Bronchus fibroblast of lung (primary cell): ENCODE measurements around the genes CELF5 and FZR1.

DNA sequence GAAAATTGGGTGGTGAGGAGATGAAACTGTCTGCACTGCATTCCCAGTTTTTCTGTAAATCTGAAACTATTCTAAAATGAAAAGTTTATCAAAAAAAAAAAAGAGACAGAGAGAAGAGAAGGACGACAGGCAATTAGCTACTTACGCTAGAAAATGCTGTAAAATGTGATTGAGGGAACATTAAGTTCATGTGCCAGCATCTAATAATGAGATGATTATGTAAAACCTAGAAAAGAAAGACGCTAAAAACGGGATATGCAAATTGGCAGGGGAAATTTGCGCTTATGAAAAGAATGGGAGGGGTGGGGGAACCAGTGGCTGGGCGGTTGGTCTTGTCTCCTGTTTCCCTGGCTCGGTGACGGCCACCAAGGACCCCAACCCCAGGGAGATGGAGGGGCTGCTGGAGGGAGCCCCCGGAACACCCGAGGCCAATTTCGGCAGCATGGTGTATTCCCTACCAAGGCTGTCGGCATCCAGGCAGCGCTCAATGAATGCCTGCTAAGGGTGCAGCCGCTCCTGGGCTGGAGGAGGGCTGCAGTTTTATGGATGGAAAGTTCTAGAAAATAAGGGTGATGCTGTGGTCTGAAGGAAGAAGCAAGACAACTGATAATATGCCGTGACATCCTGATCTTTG is 34.2 kb downstream of the GNG7 start:
- RAMPAGE, long total RNA, result no peak

GRCh38 chr19:2833613-2834740 is 7.3 kb upstream of the ZNF555 start:
- RAMPAGE, long total RNA, result no peak

- RAMPAGE, long total RNA, result no peak
These were observed 11.9 kb upstream of the ZNF57 start for GRCh38 chr19:2888726-2889336.

GRCh38 chr19:2968906-2969564 is 8.3 kb upstream of the TLE6 start:
- RAMPAGE, long total RNA, result no peak

DNA sequence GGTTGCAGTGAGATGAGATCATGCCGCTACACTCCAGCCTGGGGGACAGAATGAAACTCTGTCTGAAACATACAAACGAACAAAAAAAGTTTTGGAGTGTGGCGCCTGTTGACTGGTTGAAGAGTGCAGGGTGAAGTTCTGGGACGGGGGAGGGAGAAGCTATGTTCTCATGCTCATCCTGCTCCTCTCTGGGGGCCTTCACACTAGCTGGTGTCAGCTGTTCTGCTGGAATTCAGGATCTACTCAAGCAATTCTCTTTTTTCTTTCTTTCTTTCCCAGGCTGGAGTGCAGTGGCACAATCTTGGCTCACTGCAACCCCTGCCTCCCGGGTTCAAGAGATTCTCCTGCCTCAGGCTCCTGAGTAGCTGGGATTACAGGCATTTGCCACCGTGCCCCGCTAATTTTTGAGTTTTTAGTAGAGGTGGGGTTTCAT is 6.2 kb upstream of the TLE6 start:
- RAMPAGE, long total RNA, result no peak

GRCh38 chr19:3061688-3062080 is 611 bp downstream of the TLE5 start:
- RAMPAGE, long total RNA, result no peak

GRCh38 chr19:3080150-3080826 is 13.9 kb upstream of the GNA11 start:
- RAMPAGE, long total RNA, result no peak

DNA sequence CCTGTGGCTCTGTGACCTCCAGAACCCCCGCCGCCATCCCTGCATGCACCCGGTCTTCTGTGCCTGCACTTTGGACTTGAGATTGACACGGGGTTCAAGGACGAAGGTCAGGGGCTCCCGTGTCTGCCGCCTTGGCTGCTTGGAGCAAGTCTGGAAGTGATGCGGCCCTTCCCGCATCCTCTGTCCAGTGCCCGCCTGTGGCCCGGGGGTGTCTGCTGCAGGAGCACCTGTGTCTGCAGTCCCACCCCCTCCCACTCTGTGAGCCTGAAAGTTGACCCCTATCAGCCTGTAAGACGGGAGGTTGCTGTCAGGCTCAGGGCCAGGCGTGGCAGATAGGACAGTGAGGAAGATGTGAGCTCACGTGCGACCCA is 2.3 kb downstream of the GNA11 start:
- RAMPAGE, long total RNA, result no peak

GRCh38 chr19:3121594-3122919 is 13.8 kb upstream of the GNA15 start:
- RAMPAGE, long total RNA, result no peak

DNA sequence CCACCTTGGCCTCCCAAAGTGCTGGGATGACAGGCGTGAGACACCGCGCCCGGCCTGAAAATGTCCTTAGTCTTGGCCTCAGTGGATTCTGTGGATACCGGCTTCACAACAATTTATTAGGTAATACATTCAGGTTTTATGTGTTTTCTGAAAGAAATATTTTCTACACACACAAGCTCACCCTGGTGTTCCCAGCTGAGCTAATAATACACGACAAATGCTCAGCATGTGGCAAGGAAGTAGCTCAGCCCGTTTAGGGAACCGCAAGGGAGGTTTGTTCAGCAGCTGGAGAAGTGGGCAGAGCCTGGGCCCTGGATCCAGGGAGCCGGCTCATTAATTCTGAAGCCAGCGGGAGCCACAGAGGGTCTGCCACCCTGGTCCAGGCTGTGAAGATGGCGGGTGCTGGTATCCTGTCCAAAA is 3.0 kb upstream of the GNA15 start:
- RAMPAGE, long total RNA, result no peak

GRCh38 chr19:3149597-3150641 is 14.1 kb downstream of the GNA15 start:
- RAMPAGE, long total RNA, result no peak

DNA sequence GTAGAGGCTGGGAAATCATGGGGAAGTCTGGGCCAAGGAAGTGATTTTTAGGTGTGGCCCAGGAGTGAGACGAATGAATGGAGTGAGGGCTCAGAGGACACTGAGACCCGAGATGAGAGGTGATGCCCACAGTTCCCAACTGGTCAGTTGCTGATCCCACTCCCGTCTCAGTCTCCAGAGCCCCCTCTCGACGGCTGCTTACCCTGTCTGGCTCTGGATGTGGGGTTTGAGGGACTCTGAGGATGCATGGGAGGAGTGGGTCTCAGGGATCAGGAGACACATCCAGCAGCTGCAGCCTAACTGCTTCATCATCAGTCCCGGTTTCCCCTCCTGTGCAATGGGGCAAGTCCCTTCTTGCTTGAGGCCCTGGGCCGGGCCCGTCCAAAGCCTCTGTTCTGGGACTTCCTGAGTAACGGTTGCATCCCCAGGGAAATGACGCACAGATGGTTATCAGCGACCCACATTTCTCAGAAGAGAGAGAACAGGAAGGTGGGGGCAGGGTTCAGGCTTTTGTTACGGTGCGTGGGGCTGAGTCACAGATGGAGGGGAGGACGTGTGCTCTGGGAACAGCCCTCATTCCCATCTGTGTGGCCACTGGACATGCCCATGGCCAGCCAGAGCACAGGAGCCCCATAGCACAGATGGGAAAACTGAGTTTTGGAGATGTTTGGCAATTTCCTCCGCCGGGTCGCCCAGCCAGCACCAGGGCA is 19.1 kb downstream of the GNA15 start:
- RAMPAGE, long total RNA, result no peak

DNA sequence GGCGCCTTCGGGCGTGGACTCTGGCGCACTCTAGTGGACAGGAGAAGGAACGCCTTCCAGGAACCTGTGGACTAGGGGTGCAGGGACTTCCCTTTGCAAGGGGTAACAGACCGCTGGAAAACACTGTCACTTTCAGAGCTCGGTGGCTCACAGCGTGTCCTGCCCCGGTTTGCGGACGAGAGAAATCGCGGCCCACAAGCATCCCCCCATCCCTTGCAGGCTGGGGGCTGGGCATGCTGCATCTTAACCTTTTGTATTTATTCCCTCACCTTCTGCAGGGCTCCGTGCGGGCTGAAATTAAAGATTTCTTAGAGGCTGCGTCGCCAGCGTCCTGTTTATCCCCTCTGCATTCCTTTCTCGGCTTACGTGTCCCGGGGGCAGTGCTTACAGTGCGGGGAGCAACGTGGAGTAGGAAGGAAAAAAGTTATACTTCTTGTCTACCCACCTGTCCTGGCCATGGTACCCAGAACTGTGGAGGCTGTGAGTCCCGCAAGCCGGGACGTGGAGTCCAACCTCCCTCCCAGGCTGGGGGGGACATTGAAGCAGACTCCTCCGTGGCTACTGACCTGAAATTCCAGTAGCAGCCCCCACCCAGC is 15.0 kb upstream of the S1PR4 start:
- RAMPAGE, long total RNA, result no peak

- RAMPAGE, long total RNA, result no peak
These were observed at the start of gene CELF5 for GRCh38 chr19:3224308-3225432. TSS of gene CELF5 (plus strand) at chr19:3224661.

- RAMPAGE, long total RNA, result no peak
These were observed 21.4 kb downstream of the NFIC start for GRCh38 chr19:3387650-3388255.

DNA sequence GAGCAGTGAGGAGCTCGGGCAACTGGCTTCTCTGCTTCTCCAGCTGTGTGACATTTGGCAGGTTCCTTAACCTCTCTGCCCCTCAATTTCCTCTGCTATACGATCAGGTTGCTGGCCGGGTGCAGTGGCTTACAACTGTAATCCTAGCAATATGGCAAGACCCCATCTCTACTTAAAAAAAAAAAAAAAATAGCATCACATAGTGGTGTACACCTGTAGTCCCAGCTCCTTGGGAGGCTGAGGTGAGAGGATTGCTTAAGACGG is 41.4 kb downstream of the SMIM24 start:
- RAMPAGE, long total RNA, result no peak

DNA sequence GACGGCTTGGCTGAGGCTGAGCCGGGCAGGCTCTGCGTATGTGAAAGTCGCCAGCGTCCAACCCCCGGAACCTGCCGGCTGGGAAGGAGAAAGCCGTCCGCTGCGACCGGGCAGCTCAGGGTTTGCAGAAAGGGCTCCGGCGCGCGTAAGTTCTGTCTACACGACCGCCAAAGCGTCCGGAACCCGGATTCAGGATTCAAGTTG is 731 bp downstream of the SMIM44 start:
- RAMPAGE, long total RNA, result no peak

- RAMPAGE, long total RNA, result no peak
These were observed at the start of gene FZR1 for GRCh38 chr19:3506177-3506555. TSS of gene FZR1 (plus strand) at chr19:3506311.

- RAMPAGE, long total RNA, result no peak
These were observed 3.4 kb downstream of the HMG20B start for GRCh38 chr19:3575968-3576692.

DNA sequence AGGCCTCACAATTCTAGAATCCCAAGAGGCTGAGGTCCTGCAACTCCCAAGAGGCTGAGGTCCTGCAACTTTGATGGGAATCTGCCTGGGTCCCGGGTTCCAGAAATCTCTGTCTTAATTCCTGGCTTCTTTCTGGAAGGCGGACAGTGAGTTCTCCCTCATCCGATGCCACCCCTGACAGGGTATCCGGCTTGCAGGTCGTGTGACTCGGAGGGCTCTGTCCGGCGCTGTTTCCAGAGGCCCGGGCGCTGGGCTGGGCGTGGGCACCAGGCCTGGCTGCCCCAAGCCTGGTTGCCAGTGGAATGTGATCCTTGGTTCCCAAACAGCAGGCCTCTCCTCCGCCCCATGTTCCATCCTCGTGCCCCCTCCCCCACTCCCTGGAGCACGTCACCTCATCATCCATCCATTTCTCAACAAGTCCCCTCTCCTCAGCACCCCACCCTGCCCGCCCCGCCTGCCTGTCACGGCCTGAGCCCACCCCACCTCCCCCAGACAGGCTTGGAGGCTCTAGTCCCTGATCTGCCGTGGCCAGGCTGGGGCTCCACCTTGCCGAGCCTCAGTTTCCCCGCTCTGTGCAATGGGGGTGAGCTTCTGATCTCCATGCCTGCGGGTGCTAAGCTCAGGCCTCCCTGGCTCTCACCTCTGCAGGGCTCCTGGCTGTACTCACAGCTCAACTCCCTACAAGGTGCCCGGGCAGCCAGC is 2.4 kb downstream of the TBXA2R start:
- RAMPAGE, long total RNA, result no peak